Ileum (tissue), 1 donor: ENCODE measurements around a stretch of chr2.

DNA sequence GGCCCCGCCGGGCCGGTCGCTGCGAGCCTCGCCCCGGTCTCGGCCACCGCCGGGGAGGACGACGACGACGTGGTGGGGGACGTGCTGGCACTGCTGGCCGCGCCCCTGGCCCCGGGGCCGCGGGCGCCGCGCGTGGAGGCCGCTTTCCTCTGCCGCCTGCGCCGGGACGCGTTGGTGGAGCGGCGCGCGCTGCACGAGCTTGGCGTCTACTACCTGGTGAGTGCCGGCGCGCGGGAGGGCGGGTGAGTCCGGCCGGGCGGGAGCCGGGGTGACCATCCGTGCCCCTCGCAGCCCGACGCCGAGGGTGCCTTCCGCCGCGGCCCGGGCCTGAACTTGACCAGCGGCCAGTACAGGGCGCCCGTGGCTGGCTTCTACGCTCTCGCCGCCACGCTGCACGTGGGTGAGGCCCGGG is 5.0 kb downstream of the ERFE start:
- PRO-cap, result no peak

GRCh38 chr2:238167662-238168450 is 9.1 kb downstream of the ERFE start:
- PRO-cap, result no peak

DNA sequence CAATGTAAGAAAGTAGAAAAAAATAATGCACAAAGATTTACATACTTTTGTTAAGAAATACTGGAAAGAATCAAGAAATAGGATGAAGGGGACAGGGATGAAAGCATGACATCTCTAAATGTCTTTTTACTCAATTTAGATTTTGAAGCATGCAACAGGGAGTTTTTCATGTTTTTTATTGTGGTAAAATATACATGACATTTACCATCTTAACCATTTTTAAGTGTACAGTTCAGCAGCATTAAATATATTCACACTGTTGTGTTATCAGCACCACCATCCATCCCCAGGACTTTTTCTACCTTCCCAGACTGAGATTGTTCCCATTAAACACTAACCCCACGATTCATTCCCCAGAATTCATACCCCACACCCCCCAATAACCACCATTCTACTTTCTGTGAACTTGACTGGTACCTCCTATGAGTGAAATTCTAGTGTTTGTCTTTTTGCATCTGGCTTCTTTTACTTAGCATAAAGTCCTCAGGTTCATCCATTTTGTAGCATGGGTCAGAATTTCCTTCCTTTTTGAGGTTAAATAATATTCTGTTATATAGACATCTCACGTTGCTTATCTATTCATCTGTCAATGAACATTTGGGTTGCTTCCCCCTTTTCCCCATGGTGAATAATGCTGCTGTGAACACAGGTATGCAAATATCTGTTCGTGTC is 18.5 kb downstream of the ERFE start:
- PRO-cap, result no peak

DNA sequence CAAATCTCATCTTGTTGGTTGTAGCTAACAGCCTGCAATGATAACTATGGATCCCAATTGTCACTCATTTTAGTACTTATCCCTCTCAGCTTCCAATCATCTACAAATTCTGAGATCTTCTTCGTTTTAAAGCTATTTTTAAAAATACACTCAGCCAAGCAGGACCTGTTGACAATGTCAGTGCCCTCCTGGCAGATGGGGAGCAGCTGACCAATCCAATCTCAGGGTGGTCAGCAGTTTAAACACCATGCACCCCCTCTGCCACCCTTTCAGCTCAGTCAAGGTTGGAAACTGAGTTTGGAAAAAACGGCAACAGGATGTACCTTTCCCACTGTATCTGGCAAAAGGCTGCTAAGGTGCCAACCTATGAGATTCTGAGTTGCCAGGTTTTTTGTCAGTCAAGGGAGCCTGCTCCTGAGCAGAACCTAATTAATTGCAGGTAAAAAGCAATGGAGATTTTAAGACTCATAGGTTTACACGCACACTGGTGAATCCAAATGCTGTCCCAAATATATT is 2.2 kb downstream of the ILKAP start:
- PRO-cap, result no peak

DNA sequence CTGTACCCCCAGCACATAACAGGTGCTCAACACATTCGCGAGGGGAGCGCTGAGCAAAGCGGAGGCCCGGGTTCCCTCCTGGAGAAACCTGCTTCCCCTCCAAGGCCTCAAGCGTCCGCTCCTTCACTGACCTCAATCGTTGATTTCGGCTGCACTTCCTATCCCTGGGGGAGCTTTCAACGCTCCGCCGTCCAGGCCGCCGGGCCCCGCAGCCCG is 8.7 kb downstream of the HES6 start:
- PRO-cap, result no peak

DNA sequence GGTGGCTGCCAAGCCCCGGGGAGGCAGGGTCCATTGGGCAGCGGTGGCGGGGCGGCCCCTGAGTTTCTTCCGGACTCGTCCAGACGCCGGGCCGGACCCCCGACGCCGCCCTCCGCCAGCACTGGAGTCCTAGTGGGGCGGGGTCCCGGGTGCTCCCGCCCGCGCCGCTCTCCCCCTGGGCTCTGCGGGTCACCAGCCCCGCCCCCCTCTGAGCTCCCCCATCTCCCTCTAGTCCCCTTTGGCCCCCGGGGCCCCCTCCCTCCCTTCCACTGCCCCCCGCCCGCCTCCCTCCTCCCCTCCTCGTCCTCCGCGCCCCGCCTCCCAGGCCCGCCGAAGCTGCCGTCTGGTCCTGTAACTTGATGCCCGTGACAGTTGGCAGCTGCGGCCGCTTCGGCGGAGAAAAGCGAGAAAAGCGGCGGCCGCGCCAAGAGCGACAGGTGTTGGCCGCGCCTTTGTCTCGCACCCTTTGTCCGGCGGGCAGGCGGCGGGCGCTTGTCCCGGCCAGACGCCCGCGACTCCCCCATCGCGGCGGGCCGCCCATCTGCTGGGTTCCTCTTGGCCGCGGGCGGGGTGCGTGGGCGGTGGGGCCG is 798 bp upstream of the HES6 start:
- PRO-cap, result no peak

DNA sequence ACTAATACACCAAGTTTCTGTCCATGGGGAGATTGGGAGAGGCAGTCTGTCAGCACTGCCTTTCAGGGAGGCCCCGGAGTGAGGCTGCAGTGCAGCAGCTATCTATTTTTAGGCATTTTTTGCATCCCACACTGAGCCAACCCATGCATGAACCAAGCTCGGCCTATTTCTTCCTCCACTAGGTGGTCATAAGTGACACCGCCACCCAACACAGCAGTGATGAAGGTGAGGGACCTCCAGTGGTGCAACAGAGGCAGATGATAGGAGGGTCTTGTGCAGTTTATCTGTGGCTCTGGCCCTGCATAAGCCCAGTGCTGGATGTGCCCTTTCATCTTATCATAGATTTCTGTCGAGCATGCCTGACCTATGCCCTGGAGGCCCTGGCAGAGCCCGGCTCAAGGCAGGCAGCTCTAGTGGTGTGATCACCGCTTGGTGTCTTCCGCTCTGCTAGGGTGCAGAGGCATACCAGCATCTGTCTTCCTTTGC is 13.9 kb upstream of the TRAF3IP1 start:
- PRO-cap, result no peak

GRCh38 chr2:238332679-238333124 is 12.4 kb downstream of the TRAF3IP1 start:
- PRO-cap, result no peak

GRCh38 chr2:238427199-238427883 is 614 bp downstream of the ASB1 start:
- PRO-cap, result no peak

DNA sequence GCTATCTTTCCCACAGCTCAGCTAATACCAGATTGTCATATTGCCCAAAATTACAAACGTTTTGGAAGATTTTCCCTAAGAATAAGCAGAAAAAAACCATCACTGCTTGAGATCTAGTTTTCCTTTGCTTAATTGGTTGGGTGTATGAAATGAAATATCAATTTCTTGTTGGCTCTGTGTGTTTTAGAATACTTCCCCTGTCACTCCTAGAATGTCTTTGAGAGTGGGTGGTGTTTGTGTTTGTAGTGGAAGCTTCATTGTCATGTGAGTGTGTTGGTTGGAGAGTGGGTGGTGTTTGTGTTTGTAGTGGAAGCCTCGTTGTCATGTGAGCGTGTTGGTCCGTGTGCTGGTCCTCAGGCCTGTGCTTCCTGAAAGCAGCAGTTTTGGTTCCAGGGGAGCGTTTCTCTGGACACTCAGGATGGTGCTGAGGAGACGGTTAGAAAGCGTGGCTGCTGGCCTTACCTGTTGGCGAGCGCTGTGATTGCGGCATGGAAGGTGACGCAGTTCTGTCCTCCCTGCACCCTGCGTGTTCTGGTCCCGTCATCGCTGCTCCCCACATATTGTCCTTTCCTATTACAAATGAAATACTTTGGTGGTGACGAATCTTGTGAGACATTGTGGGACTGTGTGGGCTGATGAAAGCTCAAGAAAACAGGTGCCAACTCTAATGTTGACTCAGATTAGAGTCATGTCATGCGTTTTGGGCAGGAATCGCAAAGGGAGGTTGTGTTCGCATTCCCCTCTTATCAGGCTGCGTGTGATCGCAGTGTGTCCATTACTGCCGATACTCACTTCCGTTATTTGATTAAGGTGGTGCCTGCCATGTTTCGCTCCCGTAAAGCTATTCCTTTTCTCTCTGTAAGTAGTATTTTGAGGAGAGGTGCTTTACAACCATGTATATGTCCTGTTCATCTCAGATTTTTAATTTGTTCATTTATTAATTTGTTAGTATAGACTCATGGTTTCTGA is 12.6 kb downstream of the ASB1 start:
- PRO-cap, result no peak

DNA sequence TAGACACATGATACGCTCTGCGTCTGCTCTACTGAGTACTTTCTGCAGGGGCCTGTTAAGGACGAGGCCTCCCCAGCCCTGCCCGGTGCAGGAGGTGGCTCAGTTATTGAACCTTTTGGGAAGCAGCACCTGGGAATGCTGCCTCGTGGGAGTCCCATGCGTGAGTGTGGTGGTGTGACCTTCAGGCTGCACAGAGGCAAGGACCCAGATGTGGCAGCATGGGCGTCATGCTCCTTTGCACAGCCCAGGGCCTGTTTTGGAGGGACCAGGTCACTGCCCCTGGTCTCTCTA is 21.8 kb downstream of the ASB1 start:
- PRO-cap, result no peak

DNA sequence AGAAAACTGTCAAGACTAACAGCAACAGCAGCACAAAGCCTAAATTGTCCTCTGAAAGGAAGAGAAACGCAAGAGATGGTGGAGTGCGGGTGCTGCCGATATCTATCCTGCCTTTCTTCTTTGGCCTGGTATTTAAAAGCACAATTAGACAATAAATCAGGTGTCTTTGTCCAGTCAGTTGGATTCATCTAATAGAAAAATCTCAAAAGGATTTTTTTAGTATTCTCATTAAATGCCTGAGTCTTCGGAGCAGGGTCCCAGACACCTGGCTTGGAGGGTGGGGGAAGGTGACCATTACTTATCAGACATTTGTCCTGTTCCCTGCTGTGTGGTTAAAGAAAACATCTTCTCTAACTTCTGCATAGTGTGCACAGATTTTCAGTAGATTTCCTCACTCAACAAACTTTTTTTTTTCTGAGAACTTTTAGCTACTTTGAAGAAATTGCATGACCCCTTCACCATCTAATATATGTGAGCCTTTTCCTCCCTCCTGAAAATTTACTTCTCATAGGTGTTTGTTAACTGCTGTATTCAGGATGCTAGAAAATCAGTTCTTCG is 3.4 kb downstream of the TWIST2 start:
- PRO-cap, result no peak

- PRO-cap, result no peak
Measured at GRCh38 chr2:238853590-238854480, 6.0 kb downstream of the TWIST2 start.

GRCh38 chr2:238856798-238857313 is 9.0 kb downstream of the TWIST2 start:
- PRO-cap, result no peak

- PRO-cap, result no peak
Measured at GRCh38 chr2:238905755-238906609, 58.1 kb downstream of the TWIST2 start.

DNA sequence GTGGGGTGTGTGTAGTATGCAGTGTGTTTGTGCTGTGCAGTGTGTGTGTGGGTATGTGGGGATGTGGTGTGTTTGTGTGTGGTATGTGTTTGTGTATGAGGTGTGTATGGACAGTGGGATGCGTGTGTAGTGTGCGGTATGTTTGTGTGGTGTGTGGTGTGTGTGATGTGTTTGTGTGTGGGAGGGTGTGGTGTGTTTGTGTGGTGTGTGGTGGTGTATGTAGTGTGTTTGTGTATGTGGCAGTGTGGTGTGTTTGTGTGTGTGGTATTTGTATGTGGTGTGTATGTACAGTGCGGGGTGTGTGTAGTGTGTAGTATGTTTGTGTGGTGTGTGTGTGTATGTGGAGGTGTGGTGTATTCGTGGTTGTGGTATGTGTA is 60.8 kb downstream of the TWIST2 start:
- PRO-cap, result no peak

GRCh38 chr2:239109599-239110293 is 261.9 kb downstream of the TWIST2 start:
- PRO-cap, result no peak

DNA sequence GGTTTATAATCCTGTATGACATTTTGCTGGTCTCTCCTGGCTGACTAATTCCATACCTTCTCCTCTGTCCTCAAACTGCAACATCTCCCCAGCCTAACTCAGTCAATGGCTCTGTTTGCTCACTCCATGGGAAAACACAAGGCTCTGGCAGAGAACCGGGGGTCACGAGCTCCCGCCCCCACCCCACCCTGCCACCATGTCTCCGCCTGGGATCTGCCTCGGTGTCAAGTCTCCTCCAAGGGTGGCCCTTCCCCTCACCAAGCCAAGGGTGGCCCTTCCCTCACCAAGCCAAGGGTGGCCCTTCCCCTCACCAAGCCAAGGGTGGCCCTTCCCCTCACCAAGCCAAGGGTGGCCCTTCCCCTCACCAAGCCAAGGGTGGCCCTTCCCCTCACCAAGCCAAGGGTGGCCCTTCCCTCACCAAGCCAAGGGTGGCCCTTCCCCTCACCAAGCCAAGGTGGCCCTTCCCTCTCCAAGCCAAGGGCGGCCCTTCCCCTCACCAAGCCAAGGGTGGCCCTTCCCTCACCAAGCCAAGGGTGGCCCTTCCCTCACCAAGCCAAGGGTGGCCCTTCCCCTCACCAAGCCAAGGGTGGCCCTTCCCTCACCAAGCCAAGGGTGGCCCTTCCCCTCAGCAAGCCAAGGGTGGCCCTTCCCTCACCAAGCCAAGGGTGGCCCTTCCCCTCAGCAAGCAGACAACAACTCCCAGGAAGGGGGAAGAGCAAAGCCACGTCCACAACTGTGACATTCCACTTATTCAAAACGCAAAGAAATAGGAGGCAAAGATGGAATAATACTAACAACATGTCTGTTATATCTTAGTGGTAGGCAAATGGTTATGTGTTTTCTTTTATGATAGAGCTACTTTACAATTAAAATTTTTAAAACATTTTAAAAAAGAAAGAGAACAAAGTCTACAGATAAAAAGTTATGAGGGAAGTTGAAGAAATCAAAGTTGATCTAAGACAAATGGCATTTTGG is 168.2 kb downstream of the HDAC4 start:
- PRO-cap, result no peak

DNA sequence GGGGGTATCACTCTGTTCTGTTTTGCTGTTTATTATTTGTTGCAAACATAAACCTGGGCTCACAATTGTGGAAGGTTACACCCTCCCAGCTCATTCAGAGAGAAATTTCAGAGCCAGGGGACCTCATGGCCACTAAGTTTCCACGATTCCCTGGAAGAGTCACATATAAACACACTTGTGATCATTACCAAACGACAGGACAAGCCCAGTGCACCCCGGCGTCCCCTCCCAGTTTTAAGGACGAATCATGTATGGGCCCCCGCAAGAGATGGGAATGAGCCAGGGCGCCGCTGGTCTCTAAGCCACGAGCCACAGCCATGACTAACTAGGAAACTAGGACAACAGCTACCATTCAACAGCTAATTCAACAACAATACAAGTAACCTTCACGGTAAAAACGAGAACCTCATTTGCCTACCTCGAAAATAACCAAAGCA is 126.6 kb downstream of the HDAC4 start:
- PRO-cap, result no peak

DNA sequence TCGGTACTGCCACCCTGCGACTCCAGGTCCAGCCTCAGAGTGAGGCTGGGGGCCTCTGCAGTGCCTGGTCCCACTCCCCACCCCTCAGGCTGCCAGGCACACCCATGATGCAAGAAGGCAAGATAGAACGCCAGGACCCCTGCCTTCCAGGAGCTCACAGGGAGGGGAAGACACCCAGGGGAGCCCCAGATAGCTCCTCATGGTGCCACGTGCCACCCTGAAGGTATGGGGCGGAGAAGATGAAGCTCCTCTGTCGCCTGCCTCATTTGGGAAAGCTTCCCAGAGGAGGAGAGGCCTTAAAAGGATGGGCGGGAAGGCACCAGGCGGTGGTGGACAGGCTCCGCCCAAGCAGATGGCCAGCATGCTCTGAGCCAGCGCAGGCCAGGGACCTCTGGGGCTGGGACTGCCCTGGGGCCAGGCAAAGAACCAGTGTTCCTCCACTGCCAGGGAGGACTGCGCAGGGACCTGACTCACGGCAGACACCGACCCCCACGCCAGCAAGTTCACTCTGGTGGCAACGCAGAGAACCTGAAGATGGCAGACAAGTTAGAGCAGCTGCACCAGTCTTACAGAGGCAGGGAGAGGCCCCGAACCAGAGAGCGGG is 125.1 kb downstream of the HDAC4 start:
- PRO-cap, result no peak